Bronchus fibroblast of lung (primary cell): ENCODE measurements around the genes HYKK and PSMA4.

DNA sequence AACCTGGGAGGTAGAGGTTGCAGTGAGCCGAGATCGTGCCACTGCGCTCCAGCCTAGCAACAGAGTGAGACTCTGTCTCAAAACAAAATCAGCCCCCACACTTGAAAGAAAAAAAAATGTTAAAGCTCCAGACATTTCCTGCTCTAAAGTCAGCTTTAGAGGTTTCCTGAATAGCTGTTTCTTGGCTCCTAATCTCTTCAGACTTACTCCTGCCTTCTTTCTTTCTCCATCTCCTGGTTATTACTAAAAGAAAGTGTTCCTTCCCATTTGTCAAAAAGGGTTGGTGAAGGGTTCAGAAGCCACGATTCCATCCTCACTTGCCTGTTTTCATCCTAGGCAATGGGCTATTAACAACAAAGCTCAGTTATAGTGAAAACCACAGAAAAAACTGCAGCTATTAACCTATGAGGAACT is 89.7 kb upstream of the TSPAN3 start:
- RAMPAGE, long total RNA, result no peak

GRCh38 chr15:77424948-77425549 is 4.4 kb downstream of the HMG20A start:
- RAMPAGE, long total RNA, result no peak

GRCh38 chr15:77548410-77548698 is 84.4 kb downstream of the LINGO1 start:
- RAMPAGE, long total RNA, result no peak

GRCh38 chr15:77622404-77622816 is 10.3 kb downstream of the LINGO1 start:
- RAMPAGE, long total RNA, result no peak

DNA sequence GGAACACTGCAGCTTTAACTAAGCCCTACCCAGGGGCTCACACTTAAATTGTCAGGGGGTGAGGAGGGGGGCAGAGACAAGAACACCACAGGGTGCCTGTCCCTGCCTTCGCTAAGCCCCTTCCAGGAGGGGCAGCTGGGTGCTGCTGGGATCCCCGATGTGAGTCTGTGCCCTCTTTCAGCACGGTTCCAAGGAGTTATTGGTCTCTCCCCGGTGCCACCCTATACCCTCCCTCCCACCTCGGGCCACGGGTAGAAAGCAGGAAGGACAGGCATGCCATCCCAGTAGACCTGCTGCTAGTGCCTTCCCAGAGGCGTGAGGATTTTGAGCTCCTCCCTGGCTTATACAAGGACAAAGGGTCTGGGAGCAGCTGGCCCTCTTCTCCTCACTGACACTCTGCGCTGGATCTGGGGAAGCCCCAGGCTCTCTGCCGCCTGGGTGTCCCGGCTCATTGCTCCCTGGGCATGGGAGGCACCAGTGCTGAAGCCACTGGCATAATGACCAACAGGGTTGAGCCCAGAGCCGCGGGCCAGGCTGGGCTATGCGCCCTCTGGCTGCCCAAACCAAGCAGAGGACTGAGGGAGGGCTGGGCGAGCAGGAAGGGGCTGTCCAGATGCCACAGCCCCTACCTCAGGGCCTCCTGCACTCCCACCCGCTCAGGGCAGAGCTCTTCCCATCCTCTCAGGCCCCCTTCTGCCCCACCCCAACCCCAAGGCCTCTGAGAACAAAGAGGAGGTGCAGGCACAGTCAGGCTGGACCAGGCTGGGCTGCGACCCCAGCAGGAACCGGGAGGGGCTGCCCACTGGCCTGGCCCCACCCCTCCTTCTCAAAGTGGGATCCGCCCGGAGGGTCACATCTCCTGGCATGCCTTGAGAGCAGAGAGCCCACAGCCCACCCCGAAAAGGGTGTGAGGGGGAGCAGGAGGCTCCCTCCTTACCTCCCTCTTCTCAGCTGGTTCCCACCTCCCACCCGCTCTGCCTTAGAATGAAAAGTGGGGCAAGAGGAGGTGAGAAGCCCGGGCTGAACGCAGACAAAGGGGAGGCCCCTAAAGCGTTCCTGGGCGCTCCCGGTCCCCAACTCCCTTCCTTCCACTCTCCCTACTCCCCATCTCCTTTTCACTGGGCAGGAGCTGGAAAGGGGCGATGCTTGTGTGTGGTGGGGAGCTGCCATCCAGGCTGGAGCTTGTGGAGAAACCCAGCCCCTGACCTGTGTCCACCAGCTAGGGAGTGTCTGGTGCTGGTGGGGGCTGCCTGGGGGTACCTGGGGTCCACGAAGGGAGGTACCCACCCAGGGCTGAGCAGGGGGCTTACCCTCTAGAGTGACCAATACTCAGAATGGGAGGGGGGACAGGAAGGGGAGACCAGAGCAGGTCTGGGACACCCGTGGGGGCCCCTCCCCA is 1.5 kb downstream of the LINGO1 start:
- RAMPAGE, long total RNA, result no peak

DNA sequence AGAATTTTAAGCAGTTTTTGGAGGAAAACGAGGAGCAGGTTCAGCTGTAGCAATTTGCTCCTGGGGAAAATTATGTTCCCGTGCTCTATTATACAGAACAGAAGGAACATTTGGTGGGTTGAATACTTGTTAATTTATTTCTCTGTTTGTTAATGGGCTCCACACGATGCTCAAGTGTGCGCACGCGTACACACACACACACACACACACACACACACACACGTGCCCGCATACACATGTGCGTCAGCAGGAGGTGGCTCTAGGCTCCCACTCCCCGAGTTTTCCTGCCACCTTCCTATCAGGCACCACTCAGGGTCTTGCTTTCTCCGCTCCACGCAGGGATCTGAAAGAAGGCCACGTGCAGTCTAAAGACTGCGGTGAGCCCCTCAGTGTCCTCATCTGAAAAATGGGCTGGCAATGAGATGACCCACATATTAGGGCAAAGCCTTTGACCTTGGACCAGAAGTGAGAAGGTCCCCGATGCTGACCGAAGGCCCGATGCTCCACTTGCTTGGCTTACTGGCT is 149.4 kb upstream of the LINGO1 start:
- RAMPAGE, long total RNA, result no peak

GRCh38 chr15:77818223-77818654 is 185.5 kb upstream of the LINGO1 start:
- RAMPAGE, long total RNA, result no peak

DNA sequence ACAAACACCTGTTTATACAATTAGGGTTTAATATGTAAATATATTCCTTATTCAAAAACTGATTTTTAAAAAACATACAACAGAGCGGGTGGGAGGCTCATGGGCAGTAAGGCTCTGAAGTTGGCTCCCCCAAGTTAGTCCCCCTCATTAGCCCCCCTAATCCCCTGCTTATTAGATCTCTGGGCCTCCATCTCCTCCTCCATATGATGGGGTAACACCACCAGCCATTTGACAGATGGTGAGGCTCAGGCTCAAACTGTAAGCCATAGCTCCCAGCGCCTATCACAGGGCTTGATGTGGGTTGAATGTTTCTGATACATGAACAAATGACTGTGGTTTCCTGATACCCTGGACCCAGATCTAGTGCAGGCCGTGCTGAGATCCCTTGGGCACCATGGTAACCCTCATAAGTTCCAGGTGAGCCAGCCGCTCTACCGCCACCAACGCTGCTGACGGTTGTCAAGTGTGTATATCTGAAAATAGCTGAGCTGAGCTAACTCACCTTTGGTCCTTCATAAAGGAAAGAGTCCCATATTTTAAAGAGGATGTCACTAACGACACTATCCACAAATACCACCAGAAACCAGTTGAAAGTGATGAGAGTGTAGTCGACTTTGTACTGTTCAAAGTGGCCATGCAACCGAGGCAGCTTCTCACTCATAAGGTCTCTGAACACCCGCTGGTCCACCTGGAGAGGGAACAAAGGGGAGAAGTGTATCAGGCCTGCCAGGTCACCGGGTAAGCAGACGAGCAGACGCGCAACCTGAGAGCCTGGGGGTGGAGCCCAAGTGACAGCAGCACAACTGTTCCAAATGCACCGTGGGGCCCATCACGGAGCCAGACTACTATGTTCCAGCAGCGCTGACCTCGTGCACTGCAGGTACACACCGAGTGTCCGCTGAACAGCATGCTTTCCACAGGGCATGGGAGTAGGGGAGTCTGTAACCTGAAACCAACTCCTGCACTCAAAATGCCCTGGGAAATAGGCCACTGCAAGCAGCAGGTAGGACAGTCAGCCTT is 74.4 kb downstream of the TBC1D2B start:
- RAMPAGE, long total RNA, result no peak

GRCh38 chr15:78023307-78023918 is 54.1 kb downstream of the TBC1D2B start:
- RAMPAGE, long total RNA, result no peak

GRCh38 chr15:78453174-78453716 is 15.2 kb downstream of the IREB2 start:
- RAMPAGE, long total RNA, result no peak

DNA sequence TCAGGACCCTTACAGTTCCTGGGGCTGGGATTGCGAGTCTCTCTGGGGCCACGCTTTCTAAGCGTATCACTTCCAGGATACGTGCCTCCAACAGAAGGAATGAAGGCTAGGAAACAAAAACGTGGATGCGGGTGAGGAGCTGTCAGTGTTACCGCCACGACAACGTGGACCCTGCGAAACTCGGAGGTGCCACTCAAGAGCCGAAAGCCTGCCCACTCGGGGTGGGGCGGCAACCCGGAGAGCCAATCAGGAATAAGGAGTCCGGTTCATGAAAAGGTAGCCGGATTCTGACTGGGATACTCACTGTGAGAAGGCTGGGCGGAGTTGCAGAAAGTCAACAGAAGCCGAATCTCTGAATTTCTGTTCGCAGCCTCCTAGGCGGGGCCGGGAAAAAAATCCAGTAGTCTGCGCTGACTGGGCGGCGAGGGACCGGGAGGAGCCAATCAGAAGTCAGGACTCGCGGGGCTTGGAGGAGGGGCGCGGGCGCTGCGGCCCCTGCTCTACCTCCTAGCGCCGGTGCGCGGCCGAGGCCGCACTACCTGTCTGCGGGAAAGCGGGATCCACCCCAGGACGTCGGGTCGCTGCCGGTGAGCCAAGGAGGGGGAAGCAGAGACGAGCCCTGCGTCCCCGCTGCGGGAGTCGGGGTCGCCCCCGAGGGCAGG is at the start of gene HYKK:
HYKK (plus strand) TSS at position 493 of the 662 bp plus-strand sequence.
- RAMPAGE, long total RNA, result no peak

DNA sequence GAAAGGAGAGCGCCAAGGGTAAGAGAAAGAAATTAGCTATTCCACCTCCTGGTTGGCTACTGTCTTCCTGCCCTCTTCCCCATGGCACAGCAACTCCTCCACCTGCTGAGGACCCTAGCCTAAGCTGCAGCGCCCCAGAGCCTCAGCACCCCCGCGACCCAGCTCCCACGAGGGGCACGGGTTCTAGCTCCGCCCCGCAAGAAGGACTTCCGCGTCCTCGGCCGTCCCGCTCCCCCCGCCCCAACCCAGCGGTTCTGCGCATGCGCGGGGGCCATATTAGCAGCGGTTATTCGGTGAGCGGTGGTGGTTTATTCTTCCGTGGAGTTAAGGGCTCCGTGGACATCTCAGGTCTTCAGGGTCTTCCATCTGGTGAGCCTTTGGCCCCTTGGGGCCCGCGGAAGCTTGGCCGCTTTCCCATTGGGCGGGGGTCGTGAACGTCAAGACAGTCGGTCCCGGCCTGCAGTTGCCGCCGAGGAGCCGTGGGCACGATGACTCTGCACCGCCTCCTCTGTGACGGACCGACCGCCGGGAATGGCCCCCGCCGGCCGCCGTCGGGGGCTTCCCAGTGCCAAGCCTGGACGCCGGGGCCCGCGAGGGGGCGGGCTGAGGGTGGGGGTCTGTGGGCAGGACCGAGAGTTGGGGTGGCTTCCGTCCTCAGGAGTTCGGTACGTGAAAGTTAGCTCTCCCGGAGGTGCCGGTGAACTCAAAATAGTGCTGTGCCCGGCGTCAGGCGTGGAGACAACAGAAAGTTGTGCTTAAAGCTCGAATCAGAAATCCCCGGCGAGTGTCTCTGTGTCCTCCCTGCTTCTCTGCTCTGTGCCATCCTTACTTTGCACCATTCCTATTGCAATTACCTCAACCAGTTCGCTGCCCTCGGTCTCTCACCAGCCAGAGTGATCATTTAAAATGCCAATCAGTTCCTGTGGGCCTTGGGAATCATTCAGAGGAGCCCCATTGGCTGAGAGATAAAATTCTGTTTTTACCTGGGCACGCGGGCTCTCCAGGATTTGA is at the start of gene PSMA4:
PSMA4 (plus strand) TSS at position 274 of the 1,011 bp plus-strand sequence.
- RAMPAGE, long total RNA, result start-site peak on the plus strand centred at position 284 of the sequence, 56 bp wide, 3,214 and 1,784 reads in 2 replicates

GRCh38 chr15:78546486-78546747 is 6.2 kb downstream of the PSMA4 start:
- RAMPAGE, long total RNA, result no peak

- RAMPAGE, long total RNA, result no peak
Measured at GRCh38 chr15:78548422-78549273, 8.4 kb downstream of the PSMA4 start.

DNA sequence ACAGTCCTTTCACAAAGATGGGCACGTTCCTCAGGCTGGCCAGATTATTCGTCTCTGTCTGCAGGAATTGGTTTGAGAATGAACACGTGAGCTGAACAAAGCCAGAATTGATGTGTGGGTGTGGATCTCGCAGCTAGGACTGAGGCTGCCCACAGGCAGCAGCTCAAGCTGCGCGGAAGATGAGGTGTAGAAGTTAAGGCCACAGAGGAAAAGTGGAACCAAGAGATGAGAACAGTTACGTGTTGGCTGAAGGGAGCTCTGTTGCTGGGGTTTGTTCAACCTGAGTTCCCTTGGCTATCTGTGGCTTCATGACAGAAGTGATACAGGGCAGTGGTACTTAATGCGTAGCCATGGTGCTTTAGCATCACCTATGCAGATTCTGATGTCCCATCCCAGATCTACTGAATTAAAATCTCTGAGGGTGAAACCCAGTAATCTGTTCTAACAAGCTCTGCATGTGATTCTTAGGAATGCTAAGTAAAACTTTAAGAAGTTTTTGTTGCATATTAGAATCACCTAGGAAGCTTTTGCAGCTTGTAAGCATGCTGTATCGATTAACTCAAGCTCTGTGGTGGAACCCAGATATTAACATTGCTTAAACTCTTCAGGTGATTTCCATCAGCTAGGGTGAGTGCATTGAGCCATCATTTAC is 9.2 kb downstream of the PSMA4 start:
- RAMPAGE, long total RNA, result no peak

DNA sequence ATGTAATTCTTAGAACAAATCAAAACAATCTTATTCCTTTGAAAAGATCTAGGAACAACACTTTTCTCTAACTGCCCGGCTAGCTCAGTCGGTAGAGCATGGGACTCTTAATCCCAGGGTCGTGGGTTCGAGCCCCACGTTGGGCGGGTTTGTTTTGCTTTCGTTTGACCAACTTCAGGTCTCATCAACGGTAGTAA is 12.3 kb upstream of the MORF4L1 start:
- RAMPAGE, long total RNA, result no peak

- RAMPAGE, long total RNA, result no peak
Measured at GRCh38 chr15:78904622-78905348, 32.1 kb downstream of the MORF4L1 start.

DNA sequence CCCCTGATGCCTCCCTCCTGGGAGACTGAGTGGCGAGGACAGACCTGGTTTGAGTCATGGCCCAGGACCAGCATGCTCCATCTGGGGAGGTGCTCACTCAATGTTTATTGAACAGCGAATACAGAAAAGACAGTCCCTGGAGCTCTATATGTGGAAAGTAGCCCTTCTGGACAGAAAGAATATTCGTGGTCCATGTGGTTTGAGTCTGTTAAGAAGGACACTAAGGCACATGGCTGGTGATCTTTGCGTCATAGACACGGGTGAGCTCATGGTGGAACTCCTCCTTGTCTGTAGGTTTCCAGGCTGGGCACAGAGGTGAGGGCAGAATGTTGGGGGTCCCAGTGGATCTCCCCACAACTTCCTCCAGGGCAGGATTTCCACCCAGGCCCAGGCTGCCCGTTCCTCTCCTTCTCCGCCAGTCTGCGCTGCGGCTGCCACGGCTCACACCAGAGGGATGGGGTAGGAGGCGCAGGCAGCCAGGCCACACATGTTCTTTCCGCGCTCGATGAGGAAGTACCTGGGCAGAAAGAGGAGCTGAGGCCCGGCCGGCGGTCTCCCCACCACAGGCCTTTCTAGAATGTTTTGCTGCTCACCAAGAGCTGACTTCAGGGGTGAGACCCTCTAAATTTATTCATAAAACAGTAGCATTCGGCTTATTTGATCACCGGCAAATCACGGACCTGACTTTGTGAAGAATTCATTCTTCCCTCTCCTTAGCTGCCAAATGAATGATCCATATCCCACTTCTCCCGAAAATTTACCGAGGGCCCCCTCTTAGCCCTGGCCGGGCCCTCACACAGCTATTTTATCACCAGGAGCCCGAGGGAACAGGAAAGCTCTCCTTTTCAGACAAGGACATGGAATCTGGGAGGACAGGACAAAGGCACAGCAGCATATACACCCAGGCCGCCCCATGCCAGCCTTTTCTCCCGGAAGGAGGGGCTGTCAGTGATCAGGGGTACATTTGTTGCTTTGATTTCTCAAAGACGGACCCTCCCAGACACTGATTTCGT is 22.9 kb downstream of the CTSH start:
- RAMPAGE, long total RNA, result no peak

DNA sequence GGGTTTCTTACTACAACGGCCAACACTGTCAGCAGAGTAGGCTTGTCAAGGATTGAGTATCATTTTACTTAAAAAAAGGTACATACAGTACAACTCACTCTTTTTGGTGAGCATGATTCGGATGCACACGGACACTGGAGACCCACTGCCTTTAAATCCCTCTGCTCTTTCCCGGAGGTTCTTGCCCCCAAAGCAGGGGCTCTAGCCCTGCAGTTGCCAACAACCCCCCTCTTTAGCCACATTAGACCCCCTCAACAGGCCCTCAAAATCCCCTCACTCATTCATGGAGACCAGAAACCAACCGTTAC is 20.2 kb upstream of the CTSH start:
- RAMPAGE, long total RNA, result no peak

- RAMPAGE, long total RNA, result no peak
Measured at GRCh38 chr15:79009238-79009643, 64.4 kb upstream of the CTSH start.